Choroid plexus epithelial cell (primary cell): ENCODE measurements around the gene PADI6.

DNA sequence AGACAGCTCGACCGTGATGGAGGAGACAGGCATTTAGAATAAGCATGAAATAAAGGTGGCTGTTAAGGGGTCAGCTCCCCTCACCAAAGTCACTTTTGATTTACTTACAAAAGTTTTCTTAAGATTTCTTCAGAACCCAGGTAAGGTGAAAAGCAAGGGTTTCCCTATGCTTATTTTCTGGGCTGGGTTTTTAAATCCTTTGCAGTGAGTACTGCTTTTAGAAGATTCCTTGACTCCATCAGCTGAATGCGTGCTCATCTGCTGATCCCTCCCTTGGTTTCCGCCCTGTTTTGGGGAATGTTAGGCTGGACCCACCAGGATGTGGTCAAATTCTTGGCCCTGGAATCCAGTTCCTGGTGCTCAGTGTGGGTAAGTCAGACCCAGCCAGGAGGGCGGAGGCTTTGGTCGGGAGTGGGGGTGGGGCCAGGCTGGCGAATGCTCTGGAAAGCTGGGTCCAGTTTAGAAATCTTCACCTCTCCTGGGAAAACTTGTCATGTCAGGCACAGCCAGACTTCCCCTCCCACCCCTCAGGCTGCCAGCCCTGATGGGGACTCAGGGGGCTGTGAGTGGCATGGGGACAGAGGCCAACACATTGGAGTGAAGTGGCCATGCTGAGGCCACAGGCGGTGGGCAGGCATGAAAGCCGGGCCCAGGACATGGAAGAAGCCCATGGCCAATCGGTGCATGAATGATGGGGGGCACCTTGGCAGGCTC is 15.0 kb upstream of the PADI1 start:
- RRBS, result no CpG with 5 or more reads among the region's 10 CpGs

- RRBS, result no CpG with 5 or more reads among the region's 1 CpG
Observed at GRCh38 chr1:17204641-17204906, 354 bp upstream of the PADI1 start.

DNA sequence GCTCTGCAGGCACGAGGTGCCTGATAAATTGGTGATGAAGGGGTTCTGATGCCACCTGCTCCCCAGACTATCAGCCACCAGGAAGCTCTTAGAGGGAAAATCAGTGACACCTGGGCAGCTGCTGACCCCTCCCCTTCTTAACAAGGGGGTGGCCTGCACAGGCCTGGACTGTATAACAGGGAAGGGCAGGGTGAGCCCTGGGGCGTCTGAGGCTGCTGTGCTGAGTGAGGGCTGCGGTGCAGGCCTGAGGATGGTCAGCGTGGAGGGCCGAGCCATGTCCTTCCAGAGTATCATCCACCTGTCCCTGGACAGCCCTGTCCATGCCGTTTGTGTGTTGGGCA is at the start of gene PADI6:
Gene PADI6, plus strand, starts transcription at position 201 of the 341 bp plus-strand sequence.
- RRBS, result no CpG with 5 or more reads among the region's 6 CpGs

GRCh38 chr1:17516563-17517269 is 22.8 kb upstream of the ARHGEF10L start:
- RRBS, result no CpG with 5 or more reads among the region's 9 CpGs

DNA sequence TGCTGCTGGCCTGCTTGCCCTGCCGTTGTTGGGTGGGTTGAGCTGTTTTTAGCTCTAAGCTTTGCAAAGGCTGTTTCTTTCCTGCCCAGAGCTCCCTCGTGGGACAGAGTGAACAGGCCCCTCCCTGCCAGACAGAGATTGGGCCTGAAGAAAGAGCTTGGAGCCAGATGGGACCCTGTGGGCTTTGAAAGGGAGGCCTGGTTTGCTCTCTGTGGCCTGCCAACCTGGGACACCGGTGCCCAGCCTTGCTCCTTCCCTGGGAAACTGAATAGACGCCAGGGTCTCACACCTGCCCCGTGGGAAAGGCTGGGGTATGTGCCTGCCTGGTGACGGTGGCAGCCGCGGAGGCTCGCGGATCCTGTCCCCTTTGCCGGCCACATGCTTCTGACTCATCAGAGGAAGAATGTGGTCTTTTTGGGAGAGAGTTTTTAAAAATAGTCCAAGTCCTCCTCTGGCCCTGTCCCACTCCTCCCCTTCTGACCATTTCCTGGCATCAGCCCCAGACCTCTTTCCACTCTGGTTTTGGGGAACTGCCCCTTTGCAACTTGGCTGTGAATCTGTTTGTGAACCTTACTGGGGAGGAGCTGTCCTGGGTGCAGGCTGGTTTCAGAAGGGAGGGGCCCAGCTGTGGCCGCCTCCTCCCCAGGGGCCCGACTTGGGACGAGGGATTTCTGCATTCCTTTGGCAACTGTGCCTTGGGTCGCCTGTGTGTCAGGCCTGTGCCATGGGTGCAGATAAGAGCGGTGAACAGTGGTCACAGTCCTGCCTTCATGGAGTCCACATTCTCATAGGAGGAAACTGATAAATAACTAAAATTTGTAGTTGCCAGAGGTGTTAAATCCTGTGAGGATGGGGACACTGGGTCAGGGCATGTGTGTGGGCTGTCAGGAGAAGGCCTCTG is 30.2 kb downstream of the ARHGEF10L start:
- RRBS, result no CpG with 5 or more reads among the region's 16 CpGs

- RRBS, result no CpG with 5 or more reads among the region's 12 CpGs
Observed at GRCh38 chr1:17617710-17618145, 78.2 kb downstream of the ARHGEF10L start.

GRCh38 chr1:17622762-17623310 is 83.3 kb downstream of the ARHGEF10L start:
- RRBS, result no CpG with 5 or more reads among the region's 24 CpGs

- RRBS, result no CpG with 5 or more reads among the region's 9 CpGs
Observed at GRCh38 chr1:17633724-17634168, 94.2 kb downstream of the ARHGEF10L start.

GRCh38 chr1:17634169-17635137 is 95.0 kb downstream of the ARHGEF10L start:
- RRBS, result 90% methylated on average over 4 of the region's 22 CpGs

GRCh38 chr1:17759195-17759621 is 4.1 kb downstream of the ACTL8 start:
- RRBS, result no CpG with 5 or more reads among the region's 7 CpGs

GRCh38 chr1:18109608-18110849 is 2.4 kb downstream of the IGSF21 start:
- RRBS, result 3% methylated on average over 26 of the region's 73 CpGs

GRCh38 chr1:18201889-18202412 is 94.4 kb downstream of the IGSF21 start:
- RRBS, result no CpG with 5 or more reads among the region's 4 CpGs

DNA sequence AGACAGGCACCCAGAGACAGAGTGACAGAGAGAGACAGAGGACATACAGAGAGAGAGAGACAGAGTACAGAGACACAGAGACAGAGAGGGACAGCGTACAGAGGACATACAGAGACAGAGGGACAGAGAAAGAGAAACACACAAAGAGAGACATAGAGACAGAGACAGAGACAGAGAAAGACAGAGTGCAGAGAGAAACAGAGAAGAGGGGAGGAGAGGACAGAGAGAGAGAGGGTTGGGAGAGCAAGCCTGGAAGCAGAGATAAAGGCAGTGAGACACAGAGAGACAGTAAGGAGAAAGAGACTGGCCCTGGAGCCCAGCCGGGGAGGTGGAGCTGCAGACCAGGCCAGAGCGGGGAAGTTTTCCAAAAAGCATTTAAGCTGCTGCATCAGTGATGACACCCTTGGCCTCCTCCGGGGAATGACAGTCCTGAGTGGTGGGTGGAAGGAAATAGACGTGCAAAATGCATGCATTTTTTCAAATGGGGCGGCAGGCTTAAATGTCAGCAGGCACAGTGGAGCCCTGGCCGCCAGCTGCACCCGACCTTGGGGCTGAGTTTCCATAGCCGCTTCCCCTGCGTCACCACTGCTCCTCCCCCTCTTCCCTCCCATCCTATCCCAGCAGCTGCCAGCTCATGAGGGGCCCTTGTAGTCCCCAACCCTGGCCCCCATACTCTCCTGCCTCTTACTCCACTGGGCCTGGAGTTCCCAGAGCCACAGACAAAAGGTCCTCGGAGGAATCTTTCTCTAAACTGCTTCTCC is 95.4 kb upstream of the KLHDC7A start:
- RRBS, result 4% methylated on average over 3 of the region's 11 CpGs

GRCh38 chr1:18572279-18572517 is 58.4 kb upstream of the PAX7 start:
- RRBS, result no CpG with 5 or more reads among the region's 3 CpGs

DNA sequence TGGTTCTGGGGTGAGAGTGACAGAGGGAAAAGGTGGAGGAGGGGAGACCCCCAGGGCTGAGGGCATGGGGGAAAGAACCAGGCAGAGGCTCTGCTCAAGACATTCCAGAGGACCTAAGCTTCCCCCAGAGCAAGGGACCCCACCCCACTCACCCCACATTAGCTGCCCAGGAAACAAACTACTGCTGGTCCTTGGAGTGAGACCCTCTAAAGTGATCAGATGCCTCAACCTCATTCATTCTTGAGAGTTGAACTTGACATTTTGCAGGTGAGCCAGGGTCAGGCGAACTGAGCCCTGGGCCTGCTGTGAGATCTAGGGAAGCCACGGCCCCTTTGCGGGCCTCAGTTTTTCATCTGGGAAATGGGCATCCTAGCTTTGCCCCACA is 102.9 kb downstream of the PAX7 start:
- RRBS, result no CpG with 5 or more reads among the region's 3 CpGs

GRCh38 chr1:18906739-18907818 is 4.7 kb upstream of the ALDH4A1 start:
- RRBS, result no CpG with 5 or more reads among the region's 21 CpGs

GRCh38 chr1:18908776-18909628 is 6.6 kb upstream of the ALDH4A1 start:
- RRBS, result no CpG with 5 or more reads among the region's 16 CpGs

- RRBS, result no CpG with 5 or more reads among the region's 8 CpGs
Observed at GRCh38 chr1:18941827-18942259, 14.6 kb downstream of the IFFO2 start.

DNA sequence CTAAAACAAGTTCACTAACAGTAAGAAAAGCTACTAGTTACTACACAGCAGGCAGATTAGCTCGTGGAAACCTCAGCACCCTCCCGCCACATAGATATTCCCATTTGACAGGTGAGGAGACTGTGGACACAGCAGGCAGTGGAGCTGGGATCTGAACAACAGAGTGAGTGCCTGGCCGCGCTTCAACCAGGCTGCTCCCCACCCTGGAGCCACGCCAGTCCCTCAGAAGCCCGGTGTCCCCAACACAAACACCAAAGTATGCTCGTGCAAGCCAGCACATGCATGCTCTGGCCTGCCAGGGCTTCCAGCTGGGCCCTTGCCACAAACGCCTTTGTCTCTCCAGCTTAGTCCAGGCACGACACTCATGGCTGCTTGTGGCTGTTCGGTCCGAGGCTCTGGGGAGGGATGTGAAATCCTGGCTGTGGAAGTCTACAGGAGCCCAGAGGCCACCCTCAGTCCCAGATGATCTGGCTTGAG is 116.8 kb upstream of the IFFO2 start:
- RRBS, result no CpG with 5 or more reads among the region's 11 CpGs

GRCh38 chr1:19082817-19083655 is 126.6 kb upstream of the IFFO2 start:
- RRBS, result no CpG with 5 or more reads among the region's 11 CpGs